ENCODE measurements around the genes G2E3, GPR33 and NUBPL.

GRCh38 chr14:24809073-24809395 lies 175.0 kb upstream of the GZMB start:
- RRBS = no CpG with 5 or more reads among the region's 2 CpGs

DNA sequence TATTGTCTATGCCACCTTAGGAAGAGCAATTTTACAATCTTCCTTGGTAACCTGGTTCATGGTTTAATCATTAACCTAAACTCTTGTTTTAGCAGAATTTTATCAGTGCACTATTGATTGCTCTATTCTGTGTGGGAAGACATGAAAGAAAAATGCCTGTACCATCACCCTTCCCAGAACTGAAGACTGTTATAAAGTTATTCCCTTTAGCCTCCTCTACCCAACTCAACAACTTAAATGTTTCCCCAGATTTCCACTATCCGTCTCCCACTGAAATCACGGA lies 183.3 kb upstream of the GZMB start:
- RRBS = no CpG with 5 or more reads among the region's 2 CpGs

GRCh38 chr14:24827529-24828132 lies 193.6 kb upstream of the GZMB start:
- RRBS = no CpG with 5 or more reads among the region's 2 CpGs

- RRBS = no CpG with 5 or more reads among the region's 8 CpGs
These were observed 459 bp upstream of the STXBP6 start for GRCh38 chr14:25050510-25050701.

- RRBS = no CpG with 5 or more reads among the region's 4 CpGs
These were observed 46.1 kb upstream of the STXBP6 start for GRCh38 chr14:25095951-25096507.

GRCh38 chr14:26538677-26539344 lies 59.0 kb downstream of the NOVA1 start:
- RRBS = no CpG with 5 or more reads among the region's 6 CpGs

GRCh38 chr14:26845271-26845983 lies 247.6 kb upstream of the NOVA1 start:
- RRBS = no CpG with 5 or more reads among the region's 5 CpGs

DNA sequence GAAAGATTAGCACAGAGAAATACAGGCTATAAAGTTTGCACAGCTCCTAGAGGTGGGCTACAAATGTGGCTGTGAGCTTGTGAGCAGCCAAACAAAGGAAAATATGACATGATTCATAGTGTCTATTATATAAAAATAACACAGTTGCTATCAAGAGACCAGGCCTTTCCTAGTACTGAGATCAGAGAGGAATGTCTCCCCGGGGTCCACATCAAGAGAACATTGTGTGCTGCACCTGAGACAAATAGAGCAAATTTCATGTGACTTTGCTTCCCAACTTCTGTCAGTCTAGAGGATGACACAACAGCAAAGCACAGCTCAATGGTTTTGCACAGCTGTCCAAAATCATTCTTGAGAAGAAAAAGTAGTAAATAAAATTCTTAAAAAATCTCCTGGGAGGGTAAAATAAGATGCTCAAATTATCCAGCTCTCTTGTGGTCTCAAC lies 297.5 kb upstream of the PRKD1 start:
- RRBS = no CpG with 5 or more reads among the region's 1 CpG

GRCh38 chr14:30558705-30559558 lies at the start of gene G2E3:
TSS of gene G2E3 (plus strand) at chr14:30559158.
- RRBS = under 1% methylated on average over 16 of the region's 62 CpGs

- RRBS = no CpG with 5 or more reads among the region's 24 CpGs
These were observed 1.0 kb downstream of the COCH start for GRCh38 chr14:30875384-30875816.

- RRBS = no CpG with 5 or more reads among the region's 1 CpG
These were observed 20.0 kb downstream of the COCH start for GRCh38 chr14:30894156-30894886.

DNA sequence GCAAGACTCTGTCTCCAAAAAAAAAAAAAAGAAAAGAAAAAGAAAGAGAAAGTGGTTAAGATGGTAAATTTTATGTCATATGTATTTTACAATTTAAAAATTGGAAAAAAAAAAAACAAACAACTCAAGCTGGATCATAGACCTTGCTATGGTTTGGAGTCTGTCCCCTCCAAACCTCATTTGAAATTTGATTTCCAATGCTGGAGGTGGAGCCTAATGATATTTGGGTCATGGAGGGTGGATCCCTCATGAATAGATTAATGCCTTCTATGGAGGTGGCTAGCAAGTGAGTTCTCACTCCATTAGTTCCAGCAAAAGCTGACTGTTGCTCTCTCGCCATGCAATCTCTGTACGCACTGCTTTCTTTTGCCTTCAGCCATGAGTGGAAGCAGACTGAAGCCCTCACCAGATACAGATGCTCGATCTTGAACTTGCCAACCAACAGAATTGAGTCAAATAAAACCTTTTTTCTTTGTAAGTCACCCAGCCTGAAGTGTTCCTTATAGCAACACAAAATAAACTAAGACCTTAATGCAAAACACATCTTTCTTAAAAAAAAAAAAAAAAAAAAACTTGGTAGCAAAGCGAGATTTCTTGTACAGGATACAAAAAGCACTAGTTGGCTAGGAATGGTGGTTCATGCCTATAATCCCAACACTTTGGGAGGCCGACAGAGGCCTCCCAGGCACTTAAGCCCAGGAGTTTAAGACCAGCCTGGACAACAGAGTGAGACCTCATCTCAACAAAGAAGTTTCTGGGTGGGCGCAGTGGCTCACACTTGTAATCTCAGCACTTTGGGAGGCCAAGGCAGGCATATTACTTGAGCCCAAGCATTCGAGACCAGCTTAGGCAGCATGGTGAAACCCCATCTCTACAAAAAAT lies 22.0 kb upstream of the AP4S1 start:
- RRBS = no CpG with 5 or more reads among the region's 7 CpGs

DNA sequence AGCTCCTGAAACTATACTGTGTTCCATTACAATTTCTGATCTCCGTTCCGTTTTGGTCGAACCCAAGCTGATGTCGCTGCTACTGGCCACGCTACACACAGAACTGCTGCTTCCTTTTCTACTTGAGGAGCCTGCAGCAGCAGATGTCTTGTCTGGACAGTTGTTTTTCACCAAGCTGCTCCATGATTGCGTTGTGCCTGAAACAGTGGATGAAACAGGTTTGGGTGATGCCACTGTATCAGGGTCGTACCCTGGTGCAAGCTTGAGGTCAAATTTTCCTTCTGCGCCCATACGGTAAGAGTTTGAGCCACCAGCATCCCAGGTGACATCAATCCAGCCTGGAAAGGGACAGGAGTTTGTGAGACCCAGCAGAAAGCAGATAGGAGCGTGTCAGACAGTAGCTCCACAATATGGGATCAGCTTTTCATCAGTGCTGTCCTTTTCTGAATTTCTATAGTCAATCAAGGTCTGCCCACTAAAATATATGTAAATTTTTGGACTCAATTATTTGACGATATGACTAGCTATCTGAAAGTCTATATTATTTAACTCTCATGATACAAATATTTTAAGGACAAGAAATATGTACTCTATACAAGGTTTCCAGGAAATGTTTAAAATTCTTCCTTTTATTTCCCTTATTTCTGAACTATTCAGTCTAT lies 78.4 kb downstream of the HECTD1 start:
- RRBS = no CpG with 5 or more reads among the region's 11 CpGs

- RRBS = no CpG with 5 or more reads among the region's 3 CpGs
These were observed 35.8 kb downstream of the HECTD1 start for GRCh38 chr14:31171713-31172330.

GRCh38 chr14:31173013-31173949 lies 34.3 kb downstream of the HECTD1 start:
- RRBS = no CpG with 5 or more reads among the region's 18 CpGs

- RRBS = no CpG with 5 or more reads among the region's 4 CpGs
These were observed 56.0 kb upstream of the HECTD1 start for GRCh38 chr14:31263409-31264195.

DNA sequence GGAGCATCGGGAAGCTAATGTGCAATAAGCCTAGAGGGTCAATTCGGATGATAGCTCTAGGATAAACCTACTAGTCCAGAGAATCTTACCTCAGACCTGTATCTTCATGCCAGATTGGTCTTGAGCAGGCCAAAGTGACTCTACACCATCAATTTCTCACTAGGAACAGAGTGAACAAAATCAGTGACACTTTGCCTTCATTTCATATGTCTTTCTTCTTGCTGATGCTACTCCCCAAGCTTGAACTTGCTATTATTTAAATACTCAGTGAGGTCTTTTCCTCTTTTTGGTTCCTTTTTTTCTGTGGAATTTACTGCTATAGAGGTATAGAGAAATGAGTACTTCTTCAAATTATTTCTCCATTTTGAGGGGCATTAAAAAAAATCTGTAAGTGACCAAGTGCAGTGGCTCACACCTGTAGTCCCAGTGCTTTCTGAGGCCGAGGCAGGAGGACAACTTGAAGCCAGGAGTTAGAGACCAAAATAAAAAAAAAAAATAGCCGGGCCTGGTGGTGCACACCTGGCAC lies at the start of gene GPR33:
Gene GPR33, minus strand, starts transcription at position 232 of the 526 bp plus-strand sequence.
- RRBS = 69% methylated on average over 1 of the region's 4 CpGs

DNA sequence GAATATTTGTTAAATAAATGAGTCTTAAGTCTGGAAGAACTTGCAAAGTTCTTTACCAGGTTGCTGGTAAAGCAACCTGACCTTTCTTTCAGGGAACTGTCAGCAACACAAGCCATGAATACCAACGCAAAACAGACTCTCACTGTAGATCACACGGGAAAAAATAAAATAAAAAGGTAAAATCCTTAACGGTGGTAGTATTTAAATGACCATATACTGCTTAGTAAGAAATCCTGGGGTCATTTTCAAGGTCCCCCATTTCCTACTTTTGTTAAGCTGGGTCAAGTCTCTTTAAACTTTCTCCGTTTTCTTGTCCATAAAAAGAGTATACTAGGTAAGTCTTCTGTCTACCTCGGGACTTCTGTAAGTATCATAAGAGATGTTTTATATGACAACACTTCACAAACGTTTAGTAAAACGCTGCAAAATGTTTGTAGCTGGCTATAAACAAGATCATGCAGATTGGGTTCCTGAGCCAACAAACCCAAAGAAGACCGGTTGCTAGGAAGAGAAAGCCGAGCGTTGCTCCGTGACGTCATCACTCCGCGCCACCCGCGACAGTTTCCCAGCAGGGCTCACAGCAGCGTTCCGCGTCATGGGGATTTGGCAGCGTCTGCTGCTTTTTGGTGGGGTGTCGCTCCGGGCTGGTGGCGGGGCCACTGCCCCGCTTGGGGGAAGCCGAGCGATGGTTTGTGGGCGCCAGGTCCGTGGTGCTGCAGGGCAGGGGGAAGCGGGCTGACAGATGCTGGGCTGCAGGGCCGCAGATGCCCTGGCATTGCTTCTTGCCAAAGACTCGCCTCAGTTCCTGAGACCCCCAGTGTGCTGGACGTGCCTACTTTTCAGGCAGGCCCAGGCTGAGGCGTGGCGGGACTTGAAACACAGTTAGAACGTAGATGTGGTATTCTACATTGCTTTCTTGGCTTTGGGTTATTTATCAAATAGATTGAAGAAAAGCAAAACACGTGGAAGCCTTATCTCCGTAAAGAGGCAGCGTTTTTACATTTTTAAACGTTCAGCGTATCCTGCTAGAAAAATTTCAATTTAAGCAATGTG lies at the start of gene NUBPL:
Gene NUBPL, plus strand, starts transcription at position 560 of the 1,053 bp plus-strand sequence.
- RRBS = no CpG with 5 or more reads among the region's 40 CpGs

- RRBS = no CpG with 5 or more reads among the region's 8 CpGs
These were observed 183.9 kb upstream of the ARHGAP5 start for GRCh38 chr14:31892901-31893894.

DNA sequence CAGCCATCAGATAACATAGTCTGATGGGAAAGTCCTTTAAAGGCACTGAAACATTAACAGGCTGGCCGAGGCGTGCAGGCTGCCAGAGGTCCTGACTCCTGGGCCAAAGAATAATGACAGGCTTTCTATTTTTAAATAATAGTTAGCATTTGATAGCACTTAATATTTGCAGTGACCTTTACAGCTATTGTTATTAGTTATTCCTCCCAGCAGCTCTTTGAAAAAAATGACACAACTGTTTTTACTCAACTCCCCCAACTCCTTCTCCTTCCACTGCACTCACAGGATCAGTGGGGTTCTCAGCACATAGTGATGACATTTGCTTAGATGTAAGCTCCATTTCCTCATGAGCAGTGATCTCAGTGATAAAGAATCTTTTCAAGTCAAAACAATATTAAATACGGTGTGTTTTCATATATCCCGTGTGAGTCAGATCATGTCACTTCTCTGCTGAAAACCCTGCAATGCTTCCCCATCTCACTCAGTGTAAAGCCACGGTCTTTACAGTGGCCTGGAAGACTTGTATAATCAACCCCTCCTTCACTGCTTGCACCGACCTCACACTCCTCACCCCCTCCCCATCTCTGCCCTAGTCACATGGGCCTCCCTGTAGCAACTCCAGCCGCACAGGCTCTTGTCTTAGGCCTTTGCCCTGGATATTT lies 149.9 kb upstream of the ARHGAP5 start:
- RRBS = no CpG with 5 or more reads among the region's 7 CpGs

Data from AG09319 (cell line).